Cardiac muscle cell (in vitro differentiated cells and primary cell): ENCODE results near the genes CACNA1A and PODNL1.

- RAMPAGE, long total RNA = no peak
- RRBS = no CpG with 5 or more reads among the region's 9 CpGs
Measured at GRCh38 chr19:13037175-13037691, 42.0 kb downstream of the NFIX start.

DNA sequence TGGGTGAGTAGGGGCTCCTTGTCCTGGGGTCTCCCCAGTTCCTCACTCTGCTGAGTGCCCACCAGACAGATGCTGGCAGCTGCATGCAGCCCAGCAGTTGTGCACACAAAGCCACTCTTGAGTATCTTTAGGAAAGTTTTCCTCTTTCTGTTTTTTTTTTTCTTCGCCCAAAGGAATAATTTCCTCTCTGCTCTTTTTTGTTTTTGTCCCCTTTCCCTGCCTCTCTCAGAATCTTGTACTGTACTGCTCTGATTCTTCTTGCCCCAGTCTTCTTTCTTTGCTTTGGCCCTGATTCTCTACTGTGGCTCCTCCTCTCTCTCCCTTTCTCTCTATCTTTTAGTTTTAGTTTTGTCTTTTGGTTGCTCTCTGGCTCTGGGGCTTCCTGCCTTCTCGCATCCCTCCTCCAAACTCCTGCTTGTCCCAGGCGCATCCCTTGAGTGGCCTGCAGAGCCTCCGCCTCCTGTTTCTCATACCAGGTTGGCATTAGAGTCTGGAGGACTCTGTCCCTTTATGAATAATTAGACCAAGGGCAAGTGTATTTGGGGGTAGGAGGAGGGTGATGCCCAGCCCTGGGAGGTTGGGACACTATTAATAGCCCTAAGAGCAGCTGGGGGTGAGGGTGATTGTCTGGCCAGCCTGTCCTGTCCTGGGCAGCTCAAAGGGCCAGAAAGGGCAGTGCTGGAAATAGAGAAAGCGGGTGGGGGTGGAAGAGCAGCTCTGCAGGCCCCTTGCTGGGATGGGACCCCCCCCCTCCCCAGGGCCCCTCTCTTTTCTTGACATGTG is 39.1 kb downstream of the LYL1 start:
- RAMPAGE, long total RNA = no peak
- RRBS = no CpG with 5 or more reads among the region's 5 CpGs

GRCh38 chr19:13075235-13075912 is 27.3 kb downstream of the LYL1 start:
- RAMPAGE, long total RNA = no peak
- RRBS = no CpG with 5 or more reads among the region's 16 CpGs

DNA sequence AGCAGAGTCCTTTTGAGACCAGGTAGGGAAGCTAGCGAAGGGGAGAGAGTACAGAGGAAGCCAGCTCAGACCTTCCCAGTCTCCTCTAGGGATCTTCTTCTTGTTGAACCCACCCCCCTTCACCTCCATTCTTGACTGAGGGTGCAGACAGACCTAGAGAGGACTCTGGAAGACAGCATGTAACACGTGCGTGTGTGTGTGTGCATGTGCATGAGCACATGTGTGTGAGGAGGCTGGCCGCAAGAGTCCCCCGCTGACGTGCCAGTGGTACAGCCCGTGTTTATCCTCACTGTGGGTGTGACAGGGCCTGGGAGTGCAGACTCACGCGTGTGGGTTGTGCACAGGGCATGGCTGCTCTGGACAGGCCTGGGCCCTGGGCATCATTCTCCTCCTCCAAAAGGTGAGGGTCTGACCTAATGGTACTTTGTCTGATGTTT is 26.4 kb downstream of the LYL1 start:
- RAMPAGE, long total RNA = no peak
- RRBS = no CpG with 5 or more reads among the region's 9 CpGs

DNA sequence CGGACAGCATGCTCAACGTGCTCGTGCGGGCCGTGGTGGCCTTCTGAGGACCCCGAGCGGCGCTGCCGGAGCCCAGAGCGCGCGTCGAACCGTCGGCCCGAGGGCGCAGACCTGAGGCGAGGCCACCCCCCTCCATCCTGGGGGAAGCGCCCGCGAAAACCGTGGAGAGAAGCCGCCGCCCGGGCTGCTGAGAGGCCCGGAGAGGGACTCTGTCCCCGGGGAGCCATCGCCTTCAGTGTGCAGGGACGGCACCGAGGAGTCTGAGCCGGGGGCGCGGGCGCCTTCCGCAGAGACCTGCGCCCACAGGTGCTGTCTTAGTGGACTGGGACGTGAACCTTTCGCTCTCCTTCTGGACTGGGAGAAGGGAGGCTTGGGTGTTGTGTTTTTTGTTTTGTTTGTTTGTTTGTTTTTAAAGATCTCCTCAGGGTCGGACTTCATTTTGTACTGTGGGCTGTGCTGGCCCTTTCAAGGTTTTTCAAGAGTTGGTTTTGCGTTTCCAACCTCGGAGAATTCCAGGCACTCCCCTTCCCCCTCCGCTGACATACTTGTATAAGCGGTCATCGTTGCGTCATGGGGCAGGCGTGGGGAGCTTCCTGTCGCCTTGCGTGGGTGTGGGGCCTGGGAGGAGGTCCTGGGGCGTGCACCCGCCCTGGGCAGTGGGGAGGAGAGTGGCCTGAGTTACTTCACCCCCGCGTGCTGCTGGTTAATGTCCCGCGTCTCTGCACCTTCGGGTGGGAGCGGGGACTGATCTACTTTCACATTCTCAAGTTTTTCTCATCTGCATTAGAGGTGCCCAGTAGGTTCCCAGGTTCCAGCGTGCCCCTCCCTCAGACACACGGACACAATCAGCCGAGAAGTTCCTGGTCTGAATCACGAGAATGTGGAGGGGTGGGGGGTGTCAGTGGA is 3.9 kb downstream of the IER2 start:
- RAMPAGE, long total RNA = no peak
- RRBS = 1% methylated on average over 28 of the region's 60 CpGs

DNA sequence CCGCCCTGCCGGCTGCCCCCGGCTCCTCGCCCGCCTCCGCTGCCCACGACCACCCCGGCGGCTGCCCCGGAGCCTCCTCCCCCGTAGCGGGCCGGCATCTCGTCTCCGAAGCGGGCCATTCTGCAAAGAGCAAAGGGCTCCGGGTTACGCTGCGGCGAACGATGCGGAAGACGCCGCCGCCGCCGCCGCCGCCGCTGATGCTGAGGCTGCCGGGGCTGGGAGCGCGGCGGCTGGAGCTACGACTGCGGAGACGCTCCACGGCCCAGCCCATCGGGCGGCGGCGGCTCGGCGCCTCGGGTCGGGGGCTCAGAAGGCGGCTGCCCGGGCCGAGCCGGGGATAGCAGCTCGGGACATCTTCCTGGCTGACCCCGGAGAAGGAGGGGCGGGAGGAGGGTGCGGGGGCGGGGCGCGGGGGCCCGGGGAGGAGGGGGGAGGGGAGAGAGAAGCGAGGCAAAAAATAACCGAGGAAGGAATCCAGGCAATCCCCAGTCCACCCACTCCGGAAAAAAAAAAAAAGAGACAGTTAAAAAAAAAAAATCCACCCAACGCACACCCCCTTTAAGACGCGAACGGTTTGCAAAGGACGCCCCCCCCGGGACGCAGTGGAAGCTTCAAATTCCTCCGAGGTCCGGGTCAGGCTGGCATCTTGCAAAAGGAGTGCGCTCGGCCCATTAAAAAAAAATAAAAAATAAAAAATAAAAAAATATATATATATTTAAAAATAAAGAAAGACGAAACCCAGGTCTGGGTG is at the start of gene CACNA1A:
CACNA1A (minus strand) TSS at position 374 of the 751 bp plus-strand sequence.
- RAMPAGE, long total RNA = no peak
- RRBS = 2% methylated on average over 51 of the region's 73 CpGs

GRCh38 chr19:13794332-13794852 is 851 bp upstream of the ZSWIM4 start:
- RAMPAGE, long total RNA = no peak
- RRBS = no CpG with 5 or more reads among the region's 17 CpGs

DNA sequence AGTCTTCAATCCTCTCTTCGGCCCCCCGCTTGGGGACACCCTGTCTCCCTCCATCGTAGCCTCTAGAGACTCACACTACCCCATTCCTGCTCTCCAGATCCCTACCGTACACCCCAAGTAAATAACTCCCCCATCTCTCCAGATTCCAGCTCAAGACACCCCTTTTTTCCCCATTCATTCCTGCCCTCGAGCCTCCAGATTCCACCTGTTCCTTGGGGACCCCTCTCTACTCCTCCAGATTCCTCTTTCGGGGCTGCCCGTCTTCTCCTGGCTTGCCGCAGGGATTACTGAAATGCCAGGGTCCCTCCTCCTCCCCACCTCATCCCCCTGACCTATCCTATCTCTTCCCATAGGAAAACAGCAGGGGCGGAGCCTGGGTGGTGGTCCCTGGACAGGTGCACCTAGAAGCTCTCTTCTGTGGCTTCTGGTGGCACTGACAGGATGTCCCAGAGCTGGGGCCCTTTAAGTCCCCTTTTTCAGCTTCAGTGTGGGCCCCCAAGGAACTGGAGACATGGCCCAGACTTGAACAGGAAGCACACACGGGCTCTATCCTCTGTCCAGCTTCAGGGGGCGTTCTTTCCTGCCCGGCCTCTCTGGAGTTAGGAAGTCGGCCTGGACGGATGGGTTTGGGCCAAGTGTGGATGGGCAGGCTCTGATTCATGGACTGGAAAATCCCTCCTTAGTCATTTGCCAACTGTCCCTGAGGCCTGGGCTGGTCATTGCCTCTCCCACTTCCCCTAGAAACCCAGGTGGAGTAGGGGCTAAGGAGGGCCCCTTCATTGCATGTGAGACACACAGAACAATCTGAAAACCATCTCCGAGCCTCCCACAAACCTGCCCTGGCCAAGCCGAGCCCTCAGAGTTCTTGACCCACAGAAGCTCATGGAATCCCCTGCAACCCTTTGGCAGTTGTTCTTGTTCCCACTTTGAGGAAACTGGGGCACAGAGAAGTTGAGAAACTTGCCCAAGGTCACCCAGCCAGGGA is 1.3 kb downstream of the ZSWIM4 start:
- RAMPAGE, long total RNA = no peak
- RRBS = no CpG with 5 or more reads among the region's 16 CpGs

DNA sequence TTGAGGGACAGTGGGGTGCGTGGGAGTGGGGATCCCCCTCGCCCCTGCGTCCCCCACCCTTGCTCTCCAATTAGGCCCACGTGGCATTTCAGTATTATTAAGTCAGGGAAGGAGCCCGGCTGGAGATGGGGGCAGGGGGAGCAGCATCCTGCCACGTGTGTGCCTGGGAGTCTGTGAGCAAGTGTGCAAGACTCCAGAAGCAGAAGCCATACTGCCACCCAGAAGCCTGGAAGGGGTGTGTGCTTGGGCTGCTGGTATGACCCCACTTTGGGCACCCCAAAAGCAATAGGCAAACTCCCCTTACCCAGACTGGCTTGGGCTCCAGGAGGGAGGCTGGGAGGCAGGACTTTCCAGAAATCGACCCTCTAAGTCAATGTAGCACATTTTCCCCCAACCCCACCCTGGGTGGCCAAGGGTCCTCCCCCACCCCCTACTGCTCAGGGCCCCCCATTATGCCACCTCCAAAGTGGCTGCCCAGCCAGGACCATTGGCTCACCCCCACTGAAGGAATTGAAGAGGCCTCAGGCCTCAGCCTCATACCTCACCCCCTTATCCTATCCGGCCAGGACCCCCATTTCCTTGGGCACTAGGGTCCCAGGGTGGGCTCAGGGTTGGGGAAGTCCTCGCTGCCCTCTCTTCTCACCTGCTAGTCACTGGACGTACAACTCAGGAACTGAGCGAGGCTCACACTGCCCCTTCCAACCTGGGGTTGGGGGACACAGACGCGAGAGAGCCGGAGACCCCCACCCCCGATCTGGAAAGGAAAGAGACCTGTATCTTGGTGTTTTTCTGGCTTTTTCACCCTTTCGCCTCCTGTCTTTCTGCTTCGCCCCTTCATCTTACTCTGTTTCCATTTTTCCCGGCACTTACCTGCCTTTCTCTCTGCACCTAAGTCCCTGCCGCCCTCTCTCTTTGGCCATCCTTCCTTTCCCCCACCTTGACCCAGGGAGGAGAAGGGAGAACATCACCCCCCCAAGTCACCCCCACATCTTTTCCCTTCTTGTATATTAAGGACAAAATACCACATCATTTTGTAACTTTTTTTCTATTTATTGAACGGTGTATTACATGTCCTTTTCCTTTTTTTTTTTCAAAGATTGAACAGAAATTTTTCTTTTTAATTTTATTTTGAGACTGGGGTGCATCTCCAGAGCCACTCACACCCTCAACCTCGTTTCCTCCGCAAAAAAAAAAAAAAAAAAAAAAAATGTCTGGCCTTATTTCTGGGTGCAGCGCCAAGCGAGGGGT is 36.2 kb downstream of the ZSWIM4 start:
- RAMPAGE, long total RNA = no peak
- RRBS = no CpG with 5 or more reads among the region's 24 CpGs

DNA sequence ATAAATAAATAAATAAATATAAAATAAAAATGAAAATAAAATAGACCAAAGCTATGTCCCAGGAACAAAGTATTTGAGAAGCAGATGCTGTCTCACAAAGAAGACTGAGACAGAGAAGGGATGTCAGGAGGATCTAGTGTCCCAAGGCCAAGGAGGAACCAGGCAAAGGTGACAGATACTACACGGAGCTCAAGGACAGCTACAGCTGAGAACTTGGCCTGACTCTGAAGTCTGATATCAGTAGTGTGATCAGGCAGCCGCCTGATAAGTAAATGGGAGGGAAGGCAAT is 20.5 kb upstream of the NANOS3 start:
- RAMPAGE, long total RNA = no peak
- RRBS = no CpG with 5 or more reads among the region's 2 CpGs

DNA sequence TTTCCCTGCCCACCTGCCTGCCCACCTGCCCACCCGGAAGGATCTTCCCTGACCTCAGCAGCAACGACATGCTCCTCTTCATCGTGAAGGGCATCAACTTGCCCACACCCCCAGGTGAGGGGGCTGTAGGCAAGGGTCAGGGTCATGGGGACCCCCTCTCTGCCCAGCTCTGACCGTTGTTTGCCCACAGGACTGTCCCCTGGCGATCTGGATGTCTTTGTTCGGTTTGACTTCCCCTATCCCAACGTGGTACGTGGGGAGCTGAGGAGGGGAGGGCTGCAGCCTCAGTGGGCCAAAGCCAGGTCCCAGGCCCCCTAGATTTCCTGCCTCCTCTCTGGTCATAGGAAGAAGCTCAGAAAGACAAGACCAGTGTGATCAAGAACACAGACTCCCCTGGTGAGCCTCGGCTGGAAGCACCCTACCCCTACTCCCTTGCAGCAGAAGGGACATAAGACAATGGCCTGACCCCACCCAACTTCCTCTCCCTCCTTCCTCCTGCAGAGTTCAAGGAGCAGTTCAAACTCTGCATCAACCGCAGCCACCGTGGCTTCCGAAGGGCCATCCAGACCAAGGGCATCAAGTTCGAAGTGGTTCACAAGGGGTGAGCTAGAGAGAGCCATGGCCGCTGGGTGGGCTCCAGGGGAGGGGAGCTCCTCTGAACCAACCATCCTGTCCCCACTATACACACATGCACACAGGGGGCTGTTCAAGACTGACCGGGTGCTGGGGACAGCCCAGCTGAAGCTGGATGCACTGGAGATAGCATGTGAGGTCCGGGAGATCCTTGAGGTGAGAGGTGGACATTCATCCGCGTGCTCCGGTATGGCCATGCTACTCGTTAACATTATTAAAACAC is 11.5 kb downstream of the PODNL1 start:
- RAMPAGE, long total RNA = no peak
- RRBS = 89% methylated on average over 5 of the region's 20 CpGs

- RAMPAGE, long total RNA = no peak
- RRBS = 6% methylated on average over 15 of the region's 43 CpGs
Measured at GRCh38 chr19:13937742-13938843, at the start of gene PODNL1. Gene PODNL1, minus strand, starts transcription at chr19:13938417.

GRCh38 chr19:13951911-13952288 is 409 bp upstream of the DCAF15 start:
- RAMPAGE, long total RNA = no peak
- RRBS = no CpG with 5 or more reads among the region's 23 CpGs

DNA sequence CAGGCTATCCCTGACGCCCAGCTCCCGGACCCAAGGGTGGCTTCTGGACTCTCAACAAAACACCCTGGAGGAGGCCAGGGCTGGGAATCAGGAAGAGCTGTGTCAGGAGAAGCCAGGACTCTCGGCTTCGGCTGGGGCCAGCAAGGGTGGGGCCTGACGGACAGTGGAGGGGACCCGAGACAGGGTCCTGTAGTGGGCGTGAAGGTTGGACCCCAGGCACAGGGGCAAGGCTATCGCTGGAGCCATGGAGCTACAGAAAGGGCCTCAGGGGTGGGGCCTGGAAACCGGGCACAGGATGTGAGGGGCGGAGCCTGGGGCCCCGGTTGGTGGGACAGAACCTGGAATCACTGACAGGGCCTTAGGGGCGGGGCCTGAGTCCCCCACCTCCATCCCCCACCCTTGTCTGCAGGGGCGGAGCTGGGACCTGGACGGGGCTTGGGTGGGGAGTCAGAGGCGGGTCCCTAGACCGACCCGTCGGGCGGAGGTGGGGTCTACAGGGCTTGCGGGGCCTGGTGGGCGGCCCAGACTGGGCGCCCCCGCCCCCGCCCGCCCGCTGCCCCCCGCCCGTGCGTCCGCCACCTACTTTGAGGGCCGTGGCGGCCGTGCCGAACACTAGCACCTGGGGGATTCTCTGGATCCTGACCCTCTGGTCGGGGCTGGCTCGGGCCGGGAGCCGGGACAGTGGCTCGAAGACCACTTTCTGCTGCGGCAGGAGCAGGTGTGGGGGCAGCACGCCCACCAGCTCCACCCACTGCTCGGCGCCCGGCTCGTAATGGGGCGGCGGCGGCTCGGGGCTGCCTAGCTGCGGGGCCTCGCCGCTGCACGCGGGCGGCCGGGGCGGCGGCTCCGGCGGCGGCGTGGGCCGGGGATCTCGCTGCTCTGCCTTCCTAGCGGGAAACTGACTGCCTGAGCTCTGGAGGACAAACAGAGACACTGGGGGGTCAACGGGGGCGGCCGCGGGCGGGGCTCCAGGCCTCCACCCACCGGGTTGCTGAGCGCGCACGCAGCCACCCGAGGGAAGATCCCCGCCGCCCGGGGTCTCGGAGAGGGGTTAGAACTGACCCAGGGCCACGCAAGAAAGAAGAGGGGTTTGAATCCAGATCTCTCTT is 26.2 kb downstream of the DCAF15 start:
- RAMPAGE, long total RNA = no peak
- RRBS = 3% methylated on average over 32 of the region's 80 CpGs

GRCh38 chr19:13985866-13986273 is 20.2 kb downstream of the RFX1 start:
- RAMPAGE, long total RNA = no peak
- RRBS = no CpG with 5 or more reads among the region's 9 CpGs

GRCh38 chr19:14004756-14005435 is 1.2 kb downstream of the RFX1 start:
- RAMPAGE, long total RNA = no peak
- RRBS = no CpG with 5 or more reads among the region's 13 CpGs

GRCh38 chr19:14080523-14081767 is 4.6 kb downstream of the C19orf67 start:
- RAMPAGE, long total RNA = no peak
- RRBS = 2% methylated on average over 16 of the region's 60 CpGs

GRCh38 chr19:14096374-14096827 is 10.8 kb upstream of the C19orf67 start:
- RAMPAGE, long total RNA = no peak
- RRBS = 92% methylated on average over 2 of the region's 6 CpGs

DNA sequence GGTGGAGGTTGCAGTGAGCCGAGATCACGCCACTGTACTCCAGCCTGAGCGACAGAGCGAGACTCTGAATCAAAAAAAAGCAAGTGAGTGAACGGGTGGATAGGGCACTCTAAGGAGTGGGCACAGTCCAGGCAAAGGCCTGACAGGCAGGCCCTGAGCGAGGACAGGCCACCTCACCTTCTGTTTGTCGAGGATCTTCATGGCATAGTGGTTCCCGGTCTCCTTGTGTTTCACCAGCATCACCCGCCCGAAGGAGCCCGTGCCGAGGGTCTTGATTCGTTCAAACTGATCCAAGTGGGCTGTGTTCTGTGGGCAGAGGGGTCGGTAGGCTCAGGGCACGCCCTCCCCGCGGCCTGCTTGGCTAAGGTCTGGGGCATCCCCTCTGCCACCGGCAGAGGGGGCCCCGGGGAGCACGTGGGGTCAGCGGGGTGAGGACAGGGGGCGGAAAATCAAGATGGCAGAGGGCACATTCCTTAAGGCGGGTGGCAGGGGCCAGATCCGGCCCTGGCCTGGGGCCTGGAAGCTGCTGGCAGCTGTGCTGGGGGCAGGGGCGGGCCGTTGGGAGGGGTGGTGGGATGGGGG is 10.9 kb downstream of the PRKACA start:
- RAMPAGE, long total RNA = no peak
- RRBS = 84% methylated on average over 5 of the region's 26 CpGs

DNA sequence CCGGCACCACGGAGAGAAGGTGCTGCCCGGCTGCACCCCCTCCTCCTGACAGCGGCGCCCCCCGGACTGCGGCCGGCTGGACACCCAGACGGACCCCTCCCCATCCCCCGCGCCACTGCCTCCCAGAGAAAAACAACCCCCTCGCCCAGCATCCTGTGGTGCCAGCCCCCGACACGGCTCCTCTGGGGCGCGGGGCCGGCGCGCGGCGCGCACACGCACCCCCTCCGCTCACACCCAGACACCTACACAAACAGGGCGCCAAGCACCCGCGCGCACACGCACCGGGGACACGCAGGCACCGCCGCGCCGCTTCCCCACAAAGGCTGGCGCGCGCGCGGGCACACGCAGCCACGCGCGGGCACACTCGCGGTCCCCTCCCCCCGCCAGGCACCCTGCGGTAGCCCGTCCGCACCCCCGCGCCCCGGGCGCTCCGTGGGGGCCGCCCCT is 621 bp downstream of the ADGRL1 start:
- RAMPAGE, long total RNA = no peak
- RRBS = 2% methylated on average over 8 of the region's 56 CpGs